Helper T cell (primary cell): ENCODE measurements around the gene KCNH8.

- PRO-cap, 2 experiments: no peak in any of the 2 experiments
These were observed 64.1 kb downstream of the OXNAD1 start for GRCh38 chr3:16328920-16329798.

- PRO-cap, 2 experiments: no peak in any of the 2 experiments
These were observed 74.4 kb downstream of the RFTN1 start for GRCh38 chr3:16439090-16439551.

DNA sequence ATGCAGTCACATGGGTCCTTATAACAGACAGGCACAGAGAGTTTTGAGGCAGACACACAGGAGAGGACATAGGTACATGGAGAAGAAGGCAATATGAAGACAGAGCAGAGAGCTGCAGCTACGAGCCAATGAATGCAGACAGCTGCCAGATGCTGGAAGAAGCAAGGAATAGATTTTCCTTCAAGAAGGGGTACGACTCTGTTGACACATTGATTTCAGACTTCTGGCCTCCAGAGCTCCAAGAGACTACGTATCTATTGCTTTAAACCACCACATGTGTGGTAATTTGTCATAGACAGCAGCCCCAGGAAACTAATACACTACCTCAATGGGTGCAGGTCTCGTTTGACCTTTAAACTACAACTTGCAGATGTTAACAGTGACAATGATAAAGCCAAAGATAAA is 51.0 kb downstream of the RFTN1 start:
- PRO-cap, 2 experiments: peak in 1 of 2 experiments; most common minus-strand start position 280 of the sequence (in 1)

- PRO-cap, 2 experiments: no peak in any of the 2 experiments
These were observed 2.3 kb upstream of the RFTN1 start for GRCh38 chr3:16515652-16516418.

DNA sequence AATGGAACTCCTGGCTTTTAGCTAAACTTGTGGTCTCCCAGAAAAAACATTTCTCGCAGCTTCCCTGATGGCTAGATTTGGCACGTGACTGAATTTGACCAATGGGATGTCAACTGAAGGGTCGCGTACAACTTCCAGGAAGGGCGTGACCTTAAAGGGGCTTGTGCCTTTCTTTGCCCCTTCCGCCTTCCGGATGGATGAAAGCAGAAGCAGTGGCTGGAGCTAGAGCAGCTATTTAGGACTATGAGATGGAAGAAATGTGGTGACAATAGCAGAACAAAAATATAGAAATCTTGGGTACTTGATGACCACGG is 22.6 kb upstream of the RFTN1 start:
- PRO-cap, 2 experiments: no peak in any of the 2 experiments

DNA sequence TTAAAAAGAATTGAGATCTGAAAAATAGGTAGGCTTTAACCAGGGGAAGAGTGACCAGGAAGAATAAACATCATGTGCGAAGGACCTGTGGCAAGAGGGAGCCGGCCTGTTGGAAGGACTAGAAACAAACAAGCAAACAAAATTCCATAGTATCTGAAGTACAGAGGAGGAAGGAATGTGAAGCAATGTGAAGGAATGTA is 84.5 kb upstream of the PLCL2 start:
- PRO-cap, 2 experiments: peak in 1 of 2 experiments; most common plus-strand start position 91 of the sequence (in 1)

DNA sequence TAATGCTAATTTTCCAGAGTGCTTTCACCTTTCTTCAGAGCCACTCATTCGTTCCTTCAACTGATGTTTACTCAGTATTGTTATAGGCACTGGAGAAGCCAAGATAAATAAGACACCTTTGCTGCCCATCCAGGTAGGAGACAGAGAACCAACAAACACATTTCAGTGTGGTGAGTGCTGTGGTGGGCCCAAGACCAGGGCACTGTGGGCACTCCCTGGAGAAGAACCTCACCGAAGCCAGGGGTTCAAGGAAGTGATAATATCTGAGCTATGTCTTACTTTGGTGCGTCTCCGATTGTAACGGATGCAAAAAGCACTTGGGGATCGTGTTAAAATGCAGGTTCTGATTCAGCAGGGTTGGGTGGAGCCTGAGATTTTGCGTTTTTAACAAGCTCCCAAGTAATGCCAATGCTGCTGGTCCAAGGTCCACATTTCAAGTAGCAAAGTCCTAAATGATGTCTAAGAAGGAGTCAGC is 41.9 kb upstream of the PLCL2 start:
- PRO-cap, 2 experiments: peak in 2 of 2 experiments; most common plus-strand start position 402 of the sequence (in 1); most common minus-strand start position 302 of the sequence (in 2)

DNA sequence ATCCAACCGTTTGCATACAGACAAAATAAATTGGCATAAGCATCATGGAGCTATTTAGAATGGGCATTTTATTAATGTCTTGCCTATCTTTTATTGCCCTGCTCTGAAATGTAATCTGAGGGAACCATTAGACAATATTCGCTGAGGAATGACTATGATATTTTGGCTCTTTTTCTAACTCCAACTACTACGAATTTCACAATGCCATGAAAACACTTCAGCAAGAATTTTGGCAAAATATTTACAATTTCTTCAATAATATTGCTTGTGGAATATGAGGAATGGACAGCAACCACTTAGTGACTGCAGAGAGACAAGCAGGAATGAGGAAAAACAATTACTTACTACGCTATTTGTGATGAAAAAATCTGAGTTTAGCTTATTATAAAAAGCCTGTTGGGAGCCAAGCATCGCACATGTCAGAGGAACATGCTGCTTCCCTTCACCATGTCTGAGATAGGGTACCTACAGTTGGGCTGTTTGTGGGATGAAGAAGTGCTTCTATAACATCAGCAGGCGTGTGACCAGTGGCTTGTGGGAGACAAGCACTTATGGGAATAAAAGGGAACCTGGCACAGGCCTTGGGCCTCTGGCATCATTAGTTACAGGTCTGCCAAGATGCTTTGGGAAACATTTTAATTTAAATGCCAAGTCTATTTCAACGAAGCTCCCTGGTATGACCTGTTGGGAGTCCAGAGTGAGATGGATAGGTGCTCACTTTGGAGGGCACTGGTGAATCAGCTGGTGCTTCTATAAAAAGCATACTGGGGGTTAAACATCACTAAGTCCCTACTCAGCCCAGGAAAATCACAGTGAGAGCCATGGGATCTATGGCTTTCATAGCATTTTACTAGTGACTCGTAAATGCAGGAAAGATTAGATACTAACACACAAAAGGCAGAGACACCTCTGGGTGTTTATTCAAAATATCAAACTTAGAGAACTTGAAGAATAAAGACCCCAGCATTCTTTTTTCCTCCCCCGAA is 2.6 kb upstream of the PLCL2 start:
- PRO-cap, 2 experiments: no peak in any of the 2 experiments

DNA sequence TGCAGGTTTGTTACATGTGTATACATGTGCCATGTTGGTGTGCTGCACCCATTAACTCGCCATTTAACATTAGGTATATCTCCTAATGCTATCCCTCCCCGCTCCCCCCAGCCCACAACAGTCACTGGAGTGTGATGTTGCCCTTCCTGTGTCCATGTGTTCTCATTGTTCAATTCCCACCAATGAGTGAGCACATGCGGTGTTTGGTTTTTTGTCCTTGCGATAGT is 69.2 kb downstream of the PLCL2 start:
- PRO-cap, 2 experiments: no peak in any of the 2 experiments

DNA sequence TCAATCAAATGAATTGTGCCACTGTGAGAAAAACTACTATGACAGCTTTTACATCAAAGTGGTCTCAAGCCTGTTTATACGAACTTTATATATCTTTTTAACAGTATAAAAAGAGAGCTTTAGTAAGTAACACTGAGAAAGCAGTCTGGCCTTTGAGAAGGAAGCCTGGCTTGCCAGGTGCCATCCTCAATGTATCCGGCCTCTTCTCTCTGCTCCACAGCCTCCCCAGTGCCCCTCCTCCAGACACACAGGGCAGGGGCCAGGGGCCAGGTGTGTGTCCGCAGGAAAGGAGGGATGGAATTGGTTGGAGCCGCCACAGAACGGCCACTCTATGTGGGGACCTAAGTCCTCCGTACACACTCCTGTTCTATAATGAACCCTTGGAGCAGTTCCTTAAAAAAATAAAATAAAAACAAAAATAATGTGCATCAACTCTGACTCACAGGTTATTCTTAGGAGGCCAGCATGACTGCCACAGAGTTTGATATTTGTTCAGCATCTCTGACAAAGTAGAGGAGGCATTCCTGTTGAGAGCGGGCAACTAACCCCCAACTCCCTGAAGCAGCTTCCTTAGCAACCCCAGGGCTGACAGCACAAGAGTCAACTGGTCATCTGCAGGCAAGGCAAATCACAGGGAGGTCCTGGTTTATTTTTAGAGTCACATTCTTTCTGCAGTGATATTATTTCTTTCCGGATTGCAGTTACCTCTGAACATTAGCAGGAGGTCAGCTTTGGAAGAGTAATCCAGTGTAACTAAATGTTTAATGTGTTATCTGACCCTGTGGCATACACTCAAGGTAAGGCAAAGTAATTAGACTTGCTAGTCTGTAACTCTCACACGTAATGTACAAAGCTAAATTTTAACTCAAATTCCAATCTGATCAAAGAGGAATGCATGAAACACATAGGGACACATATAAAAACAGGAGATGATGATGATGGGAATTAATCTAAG is 272.8 kb downstream of the PLCL2 start:
- PRO-cap, 2 experiments: no peak in any of the 2 experiments

- PRO-cap, 2 experiments: no peak in any of the 2 experiments
These were observed 118.5 kb upstream of the TBC1D5 start for GRCh38 chr3:17860736-17861456.

- PRO-cap, 2 experiments: no peak in any of the 2 experiments
These were observed 201.6 kb downstream of the SATB1 start for GRCh38 chr3:18223384-18224056.

GRCh38 chr3:18422923-18423292 is 2.2 kb downstream of the SATB1 start:
- PRO-cap, 2 experiments: peak in 2 of 2 experiments; most common plus-strand start chr3:18423215 (in 1); most common minus-strand start chr3:18423155 (in 2)

- PRO-cap, 2 experiments: no peak in any of the 2 experiments
These were observed 184.7 kb upstream of the KCNH8 start for GRCh38 chr3:18963559-18964037.

DNA sequence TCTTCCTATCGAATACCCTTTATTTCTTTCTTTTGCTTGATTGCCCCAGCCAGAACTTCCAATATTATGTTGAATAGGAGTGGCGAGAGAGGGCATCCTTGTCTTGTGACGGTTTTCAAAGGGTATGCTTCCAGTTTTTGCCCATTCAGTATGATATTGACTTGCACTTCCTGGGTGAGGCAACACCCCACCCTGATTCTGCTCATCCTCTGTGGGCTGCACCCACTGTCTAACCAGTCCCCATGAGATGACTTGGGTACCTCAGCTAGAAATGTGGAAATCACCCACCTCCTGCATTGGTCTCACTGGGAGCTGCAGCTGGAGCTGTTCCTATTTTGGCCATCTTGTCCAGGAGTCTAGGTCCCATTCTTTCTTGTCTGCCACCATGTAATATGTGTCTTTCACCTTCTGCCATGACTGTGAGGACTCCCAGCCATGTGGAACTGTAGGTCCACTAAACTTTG is 44.8 kb upstream of the KCNH8 start:
- PRO-cap, 2 experiments: peak in 2 of 2 experiments; most common minus-strand start position 231 of the sequence (in 2)

- PRO-cap, 2 experiments: no peak in any of the 2 experiments
These were observed at the start of gene KCNH8 for GRCh38 chr3:19147850-19149185. KCNH8 (plus strand) TSS chr3:19148510.

DNA sequence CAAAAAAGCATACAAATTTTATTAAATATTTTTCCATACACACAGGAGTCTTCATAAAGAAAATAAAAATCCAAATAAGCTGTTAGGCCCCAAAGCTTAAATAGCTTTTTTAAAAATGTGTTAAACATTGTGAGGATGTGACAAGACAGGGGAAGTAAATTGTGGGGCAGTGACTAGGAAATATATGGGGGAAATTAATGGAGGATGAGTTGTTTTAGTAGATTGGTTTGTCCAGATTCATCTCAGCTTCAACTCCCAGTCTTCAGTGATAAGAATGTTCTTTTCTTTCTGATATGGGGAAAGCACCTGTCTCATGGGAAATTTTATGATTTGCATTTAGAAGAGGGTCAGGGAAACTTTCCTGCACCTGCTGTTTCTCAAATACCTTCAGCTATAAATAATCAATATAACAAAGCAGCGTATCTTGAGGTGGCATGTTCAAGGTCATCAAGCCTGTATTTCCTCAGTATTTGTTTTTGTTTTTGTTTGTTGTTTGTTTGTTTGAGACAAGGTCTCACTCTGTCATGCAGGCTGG is 213.9 kb downstream of the KCNH8 start:
- PRO-cap, 2 experiments: no peak in any of the 2 experiments

DNA sequence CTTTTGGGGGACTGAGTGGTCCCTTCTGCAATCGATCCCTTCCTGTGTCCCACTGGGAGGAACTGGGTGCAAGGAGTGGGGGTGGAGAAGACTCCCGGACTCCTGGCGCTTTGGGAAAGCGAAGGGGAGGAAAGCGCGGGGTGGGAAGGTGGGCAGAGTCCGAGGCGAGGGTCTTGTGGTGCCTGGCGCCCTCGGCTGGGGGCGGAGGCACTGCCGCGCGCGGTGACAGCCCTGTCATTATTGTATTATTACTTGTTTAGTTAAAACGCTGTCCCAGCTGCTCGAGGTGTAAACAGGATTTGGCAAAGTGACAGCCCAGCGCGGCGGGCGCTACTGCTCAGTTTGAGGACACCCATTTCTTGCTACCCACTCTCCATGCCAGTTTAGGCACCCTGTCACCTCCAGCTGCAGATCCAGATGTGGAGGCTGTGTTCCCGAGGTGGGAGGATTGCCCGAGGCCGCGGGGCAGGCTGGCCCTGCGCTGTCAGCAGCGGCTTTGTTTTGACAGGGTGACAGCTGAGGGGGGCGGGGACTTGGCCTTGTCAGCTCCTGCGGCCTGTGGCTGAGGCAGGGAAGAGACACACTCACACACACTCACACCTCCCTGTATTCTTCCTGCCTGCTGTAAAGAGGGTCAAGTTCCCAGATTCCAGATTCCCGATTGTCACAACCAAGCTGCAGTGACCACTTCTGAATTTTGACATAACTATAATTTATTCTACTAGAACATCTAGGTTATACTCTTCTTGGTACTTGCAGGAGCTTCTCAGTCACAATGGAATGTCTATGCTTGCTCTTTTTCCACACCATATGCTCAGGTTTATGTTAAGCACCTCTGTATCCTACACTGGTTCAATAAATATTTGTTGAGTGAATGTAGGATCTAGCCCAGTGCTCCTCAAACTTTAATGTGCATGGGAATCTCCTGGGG is 1.2 kb downstream of the KAT2B start:
- PRO-cap, 2 experiments: peak in 2 of 2 experiments; most common plus-strand start position 289 of the sequence (in 1); most common minus-strand start position 421 of the sequence (in 2)

DNA sequence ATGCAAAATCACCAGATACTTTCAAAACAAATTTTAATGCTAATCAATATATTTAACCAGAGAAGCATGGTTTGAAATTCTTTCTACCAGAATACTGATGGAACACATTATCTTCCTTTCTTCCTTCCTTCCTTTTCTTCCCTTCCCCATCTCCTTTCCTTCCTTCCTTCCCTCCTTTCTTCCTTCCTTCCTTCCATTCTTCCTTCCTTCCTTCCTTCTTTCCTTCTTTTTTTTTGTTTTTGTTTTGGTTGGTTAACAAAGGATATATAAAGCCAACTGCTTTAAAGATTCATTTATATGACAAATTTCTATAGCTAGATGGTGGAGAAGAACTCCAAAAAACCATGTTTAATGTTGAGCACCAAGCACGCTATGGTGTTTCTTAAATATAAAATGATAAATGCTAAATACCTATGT is 332.0 kb downstream of the ZNF385D start:
- PRO-cap, 2 experiments: no peak in any of the 2 experiments

GRCh38 chr3:22743467-22744042 is 459.6 kb upstream of the UBE2E2 start:
- PRO-cap, 2 experiments: no peak in any of the 2 experiments